Karpas-422 (cell line): Measurements from ENCODE around the genes BCL6 and LPP.

DNA sequence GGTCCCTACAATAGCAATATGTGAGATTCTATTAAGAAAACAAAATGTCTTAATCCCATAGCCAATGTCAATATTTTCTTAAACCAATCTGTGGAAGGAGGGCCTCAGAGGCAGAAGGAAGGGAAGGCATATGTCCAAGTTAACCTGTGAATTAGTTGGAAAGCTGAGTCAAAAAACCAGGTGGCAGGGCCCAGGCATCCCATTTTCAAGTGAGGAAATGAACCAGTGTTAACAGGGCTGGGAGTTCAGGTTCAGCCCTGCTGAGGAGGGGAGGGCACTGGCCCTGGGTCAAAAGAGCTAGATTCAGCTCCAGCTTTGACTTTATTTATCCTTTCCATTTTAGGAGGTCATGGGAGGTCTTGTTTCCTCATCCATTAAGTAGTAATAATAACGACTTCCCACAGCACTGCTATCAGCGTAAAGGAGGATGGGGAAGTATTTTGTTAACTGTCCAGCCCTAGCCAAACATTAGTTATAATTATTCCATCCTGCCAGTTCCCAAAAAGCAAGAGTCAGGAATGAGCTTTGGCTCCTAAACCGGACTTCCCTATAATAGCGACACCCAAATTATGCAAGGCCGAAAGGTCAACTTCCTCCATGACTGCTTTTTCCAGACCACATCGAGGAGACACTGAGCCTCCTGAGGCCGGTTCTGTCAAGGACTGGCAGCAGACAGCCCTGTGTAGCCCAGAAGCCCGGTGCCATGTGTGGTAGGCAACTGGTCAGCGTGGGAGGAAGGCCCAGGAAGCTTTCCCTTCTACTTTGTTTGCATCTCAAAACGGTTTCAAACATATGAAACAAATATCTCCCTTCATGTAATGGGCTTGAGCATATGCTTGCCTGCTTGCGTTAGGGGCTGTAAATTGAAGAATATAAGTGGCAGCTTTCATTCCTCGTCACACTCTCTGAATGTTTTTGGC is 3.1 kb downstream of the MASP1 start:
- PRO-cap = no peak
- RAMPAGE, long total RNA = no peak

DNA sequence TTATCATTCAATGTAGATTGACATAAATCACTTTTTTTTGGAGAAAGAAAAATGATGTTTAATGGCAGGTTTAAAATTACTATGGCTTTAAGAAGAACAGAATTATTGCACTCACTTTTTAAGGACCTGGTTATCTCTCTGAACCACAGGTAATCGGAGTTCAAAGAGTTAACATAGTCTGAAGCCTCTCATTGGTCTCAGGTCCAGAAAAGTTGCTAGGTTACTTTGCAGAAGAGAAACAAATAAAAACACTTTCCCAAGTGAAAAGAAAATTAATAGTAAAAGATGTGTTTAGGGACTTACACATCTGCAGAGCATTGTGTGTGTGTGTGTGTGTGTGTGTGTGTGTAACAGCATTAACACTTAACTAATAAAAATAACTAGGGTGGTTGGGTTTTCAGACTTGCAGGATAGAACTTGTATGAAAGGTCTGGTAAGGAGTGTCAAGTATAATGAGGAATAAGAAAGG is 1.1 kb downstream of the MASP1 start:
- PRO-cap = no peak
- RAMPAGE, long total RNA = no peak

DNA sequence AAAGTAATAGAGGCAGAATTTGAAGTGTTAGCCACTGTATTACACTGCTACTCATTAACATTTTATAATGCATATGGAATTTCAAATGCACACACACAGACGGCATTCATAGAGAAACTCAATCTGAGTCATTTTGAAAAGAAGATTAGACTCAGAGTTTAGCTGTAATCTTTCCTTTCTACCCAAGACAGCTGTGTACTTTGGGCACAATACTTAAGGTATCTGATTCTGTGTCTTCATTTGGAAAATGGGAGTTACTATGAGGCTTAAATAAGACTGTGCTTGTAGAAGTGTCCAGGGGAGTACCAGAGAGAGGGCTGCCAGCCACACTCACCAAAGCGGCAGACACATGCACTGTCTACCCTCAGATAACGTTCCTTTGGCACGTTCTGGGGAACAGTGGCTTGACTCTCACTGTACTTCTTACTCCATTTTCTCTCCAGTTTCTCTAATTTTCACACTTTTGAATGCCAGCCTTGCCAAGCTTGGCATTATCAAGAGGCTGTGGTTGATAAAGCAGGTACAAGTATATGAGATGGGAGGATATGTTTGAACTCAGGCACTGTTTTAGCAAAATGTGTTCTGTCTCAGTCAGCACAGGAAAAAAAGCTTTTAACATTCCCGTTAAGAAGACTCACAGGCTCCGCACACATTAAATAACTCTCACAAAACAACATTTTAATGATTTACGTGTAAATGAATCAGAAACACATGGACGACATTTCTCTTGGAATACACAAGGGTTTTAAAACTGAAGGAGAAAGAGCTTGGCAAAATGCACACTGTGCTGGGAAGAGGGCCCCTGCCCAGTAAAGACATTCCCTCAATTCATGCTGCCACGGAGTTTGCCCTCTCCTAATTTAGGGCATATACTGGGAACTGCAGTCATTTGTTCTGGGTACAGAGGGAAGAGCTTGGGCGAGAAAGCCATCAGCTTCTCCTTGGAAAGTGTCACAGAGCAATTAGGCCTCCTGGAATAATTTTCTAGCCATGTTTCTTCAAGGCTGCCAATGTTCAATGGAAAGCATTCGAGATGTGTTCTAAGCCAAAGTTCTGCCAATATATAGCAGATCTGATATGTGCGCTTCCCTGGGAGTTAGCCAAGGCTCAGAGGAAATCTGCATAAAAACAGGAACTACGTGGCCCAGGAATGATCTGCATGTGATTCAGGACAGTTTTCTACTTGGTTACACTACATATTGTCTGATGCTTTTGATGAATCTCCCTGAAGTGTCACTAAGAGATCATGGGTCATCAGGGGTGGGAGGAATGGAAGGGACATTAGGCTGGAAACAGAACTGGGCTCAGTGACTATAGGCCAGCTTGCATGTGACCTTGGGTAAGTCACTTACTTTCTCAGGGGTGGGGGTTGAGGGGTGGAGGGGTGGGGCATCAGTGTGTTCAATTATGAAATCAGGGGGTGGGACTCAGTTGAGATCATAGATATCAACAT is 2.0 kb upstream of the MASP1 start:
- PRO-cap = no peak
- RAMPAGE, long total RNA = no peak

DNA sequence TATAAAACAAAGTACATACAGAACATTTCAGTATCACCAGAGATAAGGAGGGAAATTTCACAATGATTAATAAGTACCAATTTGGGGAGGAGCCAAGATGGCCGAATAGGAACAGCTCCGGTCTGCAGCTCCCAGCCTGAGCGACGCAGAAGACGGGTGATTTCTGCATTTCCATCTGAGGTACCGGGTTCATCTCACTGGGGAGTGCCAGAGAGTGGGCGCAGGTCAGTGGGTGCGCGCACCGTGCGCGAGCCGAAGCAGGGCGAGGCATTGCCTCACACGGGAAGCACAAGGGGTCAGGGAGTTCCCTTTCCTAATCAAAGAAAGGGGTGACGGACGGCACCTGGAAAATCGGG is 43.8 kb downstream of the RTP4 start:
- PRO-cap = no peak
- RAMPAGE, long total RNA = no peak

- PRO-cap = bidirectional peak, plus-strand start at chr3:187745818, minus-strand start at chr3:187745468
- RAMPAGE, long total RNA = start-site peak on the minus strand at chr3:187745427-187745449, 178 and 132 reads in 2 replicates; start-site peak on the minus strand at chr3:187745610-187745768, 22 and 21 reads in 2 replicates; start-site peak on the plus strand at chr3:187745811-187745893, 6 and 5 reads in 2 replicates
Observed at GRCh38 chr3:187745218-187746199, at the start of gene BCL6. BCL6 (minus strand) TSS chr3:187745468.

DNA sequence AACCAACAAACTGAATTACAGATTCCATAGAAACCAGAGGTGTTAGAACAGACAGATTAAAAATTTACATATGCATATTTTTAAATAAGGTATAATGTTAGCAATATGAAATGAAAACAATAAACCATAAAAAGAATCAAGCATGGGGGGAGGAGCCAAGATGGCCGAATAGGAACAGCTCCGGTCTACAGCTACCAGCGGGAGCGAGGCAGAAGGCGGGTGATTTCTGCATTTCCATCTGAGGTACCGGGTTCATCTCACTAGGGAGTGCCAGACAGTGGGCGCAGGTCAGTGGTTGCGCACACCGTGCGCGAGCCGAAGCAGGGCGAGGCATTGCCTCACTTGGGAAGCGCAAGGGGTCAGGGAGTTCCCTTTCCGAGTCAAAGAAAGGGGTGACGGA is 117.1 kb upstream of the BCL6 start:
- PRO-cap = no peak
- RAMPAGE, long total RNA = no peak

DNA sequence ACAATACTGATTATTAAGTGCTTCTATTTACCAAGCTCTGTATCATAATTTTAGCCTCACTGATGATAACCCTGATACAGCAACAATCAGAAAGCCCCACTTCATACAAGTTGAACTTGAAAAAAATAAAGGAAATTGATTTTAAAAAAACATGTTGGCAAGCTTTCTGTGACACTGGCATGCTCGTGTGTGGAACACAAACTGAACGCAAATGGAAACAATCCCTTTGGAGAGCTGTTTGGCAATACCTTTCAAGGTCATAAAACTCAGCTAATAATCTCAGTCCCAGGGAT is 166.7 kb upstream of the BCL6 start:
- PRO-cap = no peak
- RAMPAGE, long total RNA = no peak

DNA sequence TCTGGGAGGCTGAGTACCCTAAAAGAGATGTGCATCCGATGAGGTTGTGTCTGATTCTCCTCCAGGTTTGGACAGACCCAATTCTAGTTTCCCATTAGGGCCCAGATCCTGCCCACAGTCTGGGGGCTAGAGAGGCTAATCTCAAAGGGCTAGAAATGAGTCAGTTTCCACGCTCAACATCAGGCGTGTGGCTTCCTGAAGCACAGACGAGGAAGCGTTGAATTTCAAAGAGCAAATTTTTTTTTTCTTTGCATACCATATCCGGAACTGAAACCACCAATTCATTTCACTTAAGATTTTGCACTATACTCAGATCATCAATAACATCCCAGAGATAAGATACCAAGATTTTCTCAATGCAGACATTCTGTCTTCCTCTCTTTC is 173.8 kb upstream of the BCL6 start:
- PRO-cap = bidirectional peak, plus-strand start at position 312 of the sequence, minus-strand start at position 59 of the sequence
- RAMPAGE, long total RNA = no peak

DNA sequence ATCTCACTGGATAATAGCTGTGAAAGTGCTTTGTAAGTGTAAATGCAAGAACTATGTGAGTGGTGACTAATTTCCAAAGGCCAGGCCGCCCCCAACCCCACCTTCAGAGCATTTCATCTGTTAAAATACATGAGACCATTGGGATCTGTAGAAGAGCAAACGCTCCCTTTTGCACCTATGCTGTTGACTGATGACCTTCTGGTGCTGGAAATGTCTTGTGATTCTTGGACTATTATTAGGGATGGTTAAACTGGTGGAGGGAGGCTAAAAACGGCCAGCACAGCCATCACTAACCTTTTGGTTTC is 196.7 kb upstream of the LPP start:
- PRO-cap = no peak
- RAMPAGE, long total RNA = no peak

DNA sequence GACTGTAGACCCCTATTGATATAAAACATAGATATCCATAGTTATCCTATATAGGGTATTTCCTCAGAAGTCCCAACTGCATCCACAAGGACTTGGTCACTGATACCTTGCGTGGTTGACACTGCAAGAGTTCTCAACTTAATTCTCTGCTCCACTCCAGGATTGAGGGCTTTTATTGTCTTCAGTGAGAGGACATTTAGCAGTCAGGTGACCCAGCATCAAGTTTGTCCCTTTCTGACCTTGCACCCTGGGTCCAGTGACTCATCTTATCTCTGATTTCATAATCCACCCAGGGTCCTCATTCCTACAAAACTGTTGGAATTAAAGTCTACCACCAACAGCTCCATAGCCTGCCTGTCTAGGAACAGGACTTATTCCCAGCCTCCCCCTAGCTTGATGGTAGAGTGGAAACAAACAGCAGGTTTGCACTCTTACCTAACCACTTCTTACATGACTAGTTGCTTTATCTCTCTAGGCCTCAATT is 151.3 kb upstream of the LPP start:
- PRO-cap = no peak
- RAMPAGE, long total RNA = no peak

- PRO-cap = no peak
- RAMPAGE, long total RNA = no peak
Observed at GRCh38 chr3:188006695-188007374, 147.1 kb upstream of the LPP start.

DNA sequence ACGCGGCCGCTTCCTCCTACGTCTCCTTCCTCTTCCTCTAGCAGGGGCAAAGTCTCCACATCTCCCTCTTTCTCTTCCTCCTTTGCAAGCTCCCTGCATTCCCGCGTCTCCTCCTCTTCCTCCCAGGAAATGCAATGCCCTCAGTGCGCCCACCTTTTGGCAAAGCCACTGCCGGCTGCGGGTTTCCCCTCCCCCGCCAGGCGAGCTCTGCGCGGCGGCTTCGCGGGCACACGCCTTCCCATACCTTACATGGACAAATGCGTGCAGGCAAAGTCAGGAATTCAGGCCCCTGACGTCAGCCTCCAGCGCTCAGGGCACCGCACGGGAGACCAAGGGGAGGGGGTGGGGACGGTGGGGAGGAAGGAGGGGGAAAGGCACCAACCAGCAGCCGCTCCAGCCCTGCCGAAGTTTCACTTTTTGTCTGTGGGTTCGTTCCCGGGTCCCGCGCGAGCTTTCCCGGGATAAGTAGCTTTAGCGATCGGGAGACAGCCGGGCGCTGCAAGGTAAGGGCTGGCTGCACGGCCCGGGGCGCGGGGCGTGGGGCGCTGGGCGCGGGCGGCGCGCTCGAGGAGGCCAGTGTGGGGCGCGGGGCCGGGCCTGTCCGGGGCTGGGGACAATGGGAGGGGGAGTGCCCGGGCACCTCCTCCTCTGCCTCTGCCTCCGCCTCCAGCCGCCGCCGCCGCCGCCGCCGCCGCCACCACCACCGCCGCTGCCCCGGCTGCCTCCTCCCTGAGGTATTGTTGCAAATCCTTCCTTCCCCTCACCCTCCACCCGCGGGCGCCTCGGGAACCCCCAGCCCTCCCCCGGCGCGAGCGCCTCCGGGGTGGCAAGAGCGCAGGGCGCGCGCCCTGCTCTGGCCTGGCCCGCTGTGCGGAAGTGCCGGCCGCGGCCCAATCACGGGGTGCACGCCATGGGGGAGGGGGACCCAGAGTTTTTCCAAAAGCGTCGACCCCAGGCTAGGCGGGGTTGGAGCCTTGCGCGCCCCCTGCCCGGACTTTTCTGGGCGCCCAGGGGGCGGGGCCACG is at the start of gene LPP:
TSS of gene LPP (plus strand) at position 639 of the 1,025 bp plus-strand sequence.
- PRO-cap = unidirectional peak, minus-strand start at position 878 of the sequence
- RAMPAGE, long total RNA = start-site peak on the plus strand centred at position 671 of the sequence, 72 bp wide, 76 and 24 reads in 2 replicates

DNA sequence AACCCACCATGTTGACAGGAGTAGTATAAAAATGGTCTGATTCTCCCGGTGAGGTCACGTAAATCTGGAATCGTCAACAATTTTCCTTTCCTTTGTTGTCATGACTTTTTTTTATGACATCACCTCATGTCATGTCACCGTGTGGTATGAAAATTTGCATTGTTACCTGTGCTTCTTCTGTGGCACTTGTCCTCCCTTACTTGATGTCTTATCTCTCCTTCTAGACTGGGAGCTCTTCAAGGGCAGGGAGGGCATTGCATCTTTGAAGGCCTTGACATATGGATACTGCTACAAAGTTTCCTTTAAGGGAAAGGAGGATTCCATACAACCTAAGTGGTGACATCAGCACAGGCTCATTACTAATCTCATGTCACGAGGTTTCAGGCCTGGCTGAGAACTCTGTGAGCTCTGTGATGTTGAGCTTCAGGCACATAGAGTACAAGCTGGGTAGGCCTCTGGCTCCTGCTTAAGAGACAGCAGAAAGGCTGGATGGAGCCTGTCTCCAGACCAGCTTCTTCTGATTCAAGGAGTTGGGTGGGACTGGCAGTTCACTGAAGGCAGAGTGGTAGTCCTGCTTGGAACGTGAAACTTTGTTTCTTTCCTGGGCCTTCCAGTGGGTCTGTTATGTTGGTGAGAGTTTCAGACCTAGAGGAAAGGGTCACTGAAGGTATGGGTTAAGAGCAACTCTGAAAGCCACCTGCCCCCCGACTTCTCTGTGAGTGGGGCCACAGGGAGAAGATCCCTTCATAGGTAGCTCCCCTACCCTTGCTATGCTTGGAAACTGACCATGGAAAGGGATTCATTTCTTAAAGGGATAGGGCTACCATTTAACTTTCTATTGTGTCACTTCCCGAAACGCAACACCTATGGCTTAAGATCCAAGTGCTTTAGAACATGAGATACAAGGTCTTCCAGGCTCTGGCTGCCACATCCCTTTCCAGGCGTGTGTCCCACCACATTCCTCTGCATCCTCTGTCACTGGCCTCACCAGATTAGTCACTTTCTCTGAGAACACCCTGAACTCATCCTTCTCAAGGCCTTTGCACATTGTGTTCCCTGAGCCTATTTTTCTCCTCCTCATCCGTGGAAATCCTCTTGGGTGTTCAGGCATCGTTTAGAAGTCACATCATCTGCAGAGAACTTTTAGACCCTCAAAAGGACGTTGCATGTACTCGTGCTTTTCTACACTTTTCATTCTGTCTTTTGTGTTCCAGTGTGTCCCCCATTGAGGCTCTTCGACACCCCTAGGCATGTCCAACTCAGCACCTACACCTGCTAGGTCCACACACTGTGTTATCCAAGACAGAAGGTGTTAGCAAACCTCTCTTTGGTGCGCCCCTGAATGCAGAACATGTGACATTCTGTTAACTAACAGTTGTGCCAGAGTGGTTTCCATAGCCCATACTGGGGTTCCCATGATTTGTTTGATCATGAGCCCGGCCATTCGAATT is 66.7 kb downstream of the LPP start:
- PRO-cap = no peak
- RAMPAGE, long total RNA = no peak

DNA sequence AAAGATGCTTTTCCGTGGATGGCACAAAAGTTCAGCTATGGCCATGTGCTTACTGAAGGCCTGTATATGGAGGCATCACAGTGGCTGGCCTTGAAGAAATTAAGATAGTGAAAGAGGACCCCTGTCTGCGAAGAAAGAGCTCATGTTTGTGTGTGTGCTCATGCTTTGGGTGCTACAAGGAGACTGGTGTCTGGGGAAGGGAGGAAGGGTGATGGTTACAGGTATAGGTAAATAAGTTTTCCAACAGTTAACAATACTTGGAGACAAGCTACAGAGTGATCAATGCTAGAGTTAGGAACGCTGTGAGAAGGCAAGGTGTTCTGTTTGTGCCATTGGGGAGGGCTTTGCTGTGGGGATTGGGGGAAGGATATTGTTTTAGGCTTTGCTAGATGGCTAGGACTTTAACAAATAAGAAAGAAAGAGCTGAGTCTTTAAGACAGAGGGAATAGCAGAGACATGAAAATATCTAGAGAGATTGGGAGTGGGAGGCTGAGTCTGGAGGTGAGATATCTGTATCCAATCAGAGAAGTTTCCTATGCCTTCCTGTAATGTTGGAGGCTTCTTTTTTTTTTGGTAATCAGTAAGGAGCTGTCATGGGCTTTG is 111.4 kb downstream of the LPP start:
- PRO-cap = no peak
- RAMPAGE, long total RNA = no peak

GRCh38 chr3:188473368-188473801 is 319.4 kb downstream of the LPP start:
- PRO-cap = no peak
- RAMPAGE, long total RNA = no peak

DNA sequence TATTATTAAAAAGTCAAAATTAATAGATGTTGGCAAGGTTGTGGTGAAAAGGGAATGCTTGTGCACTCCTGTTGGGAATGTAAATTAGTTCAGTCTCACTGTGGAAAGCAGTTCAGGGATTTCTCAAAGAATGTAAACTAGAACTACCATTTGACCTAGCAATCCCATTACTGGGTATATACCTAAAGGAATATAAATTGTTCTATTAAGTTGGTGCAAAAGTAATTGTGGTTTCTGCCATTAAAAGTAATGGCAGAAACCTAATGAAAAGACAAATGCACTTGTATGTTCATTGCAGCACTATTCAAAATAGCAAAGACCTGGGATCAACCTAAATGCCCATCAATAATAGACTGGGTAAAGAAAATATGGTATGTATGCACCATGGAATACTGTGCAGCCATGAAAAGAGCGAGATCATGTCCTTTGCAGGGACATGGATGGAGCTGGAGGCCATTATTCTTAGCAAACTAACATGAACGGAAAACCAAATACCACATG is 476.5 kb downstream of the LPP start:
- PRO-cap = no peak
- RAMPAGE, long total RNA = no peak

- PRO-cap = no peak
- RAMPAGE, long total RNA = no peak
Observed at GRCh38 chr3:188734359-188734932, 437.3 kb upstream of the TPRG1 start.

DNA sequence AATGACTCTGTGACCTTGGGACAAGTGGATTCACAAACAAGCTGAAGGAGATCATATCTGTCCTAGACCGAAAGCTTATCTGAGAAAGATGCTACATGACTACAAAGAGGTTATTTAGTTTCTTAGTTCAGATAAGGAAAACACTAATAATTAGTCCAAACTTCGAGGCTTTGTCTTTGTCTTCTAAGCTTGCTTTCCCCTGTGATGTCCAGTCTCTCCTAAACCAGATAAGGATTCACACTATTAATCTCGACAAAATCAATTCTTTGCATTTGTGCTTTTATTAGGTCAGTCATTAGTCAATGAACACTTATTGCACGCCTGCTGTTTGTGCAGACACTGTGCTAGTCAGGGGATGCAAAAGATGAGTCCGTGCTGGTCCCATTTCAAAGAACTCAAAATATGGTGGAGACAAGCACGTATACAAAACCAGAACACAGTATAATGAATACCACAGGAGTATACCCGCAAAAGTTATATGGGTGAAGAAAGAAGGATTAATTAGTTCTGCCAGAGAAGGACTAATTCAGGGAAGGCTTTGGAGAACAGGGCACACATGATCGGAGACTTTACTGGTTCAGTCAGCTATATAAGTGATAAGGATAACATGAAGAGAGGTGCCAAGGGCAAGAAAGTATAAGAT is 325.9 kb upstream of the TPRG1 start:
- PRO-cap = no peak
- RAMPAGE, long total RNA = no peak

- PRO-cap = no peak
- RAMPAGE, long total RNA = no peak
Observed at GRCh38 chr3:188877706-188878137, 294.0 kb upstream of the TPRG1 start.

DNA sequence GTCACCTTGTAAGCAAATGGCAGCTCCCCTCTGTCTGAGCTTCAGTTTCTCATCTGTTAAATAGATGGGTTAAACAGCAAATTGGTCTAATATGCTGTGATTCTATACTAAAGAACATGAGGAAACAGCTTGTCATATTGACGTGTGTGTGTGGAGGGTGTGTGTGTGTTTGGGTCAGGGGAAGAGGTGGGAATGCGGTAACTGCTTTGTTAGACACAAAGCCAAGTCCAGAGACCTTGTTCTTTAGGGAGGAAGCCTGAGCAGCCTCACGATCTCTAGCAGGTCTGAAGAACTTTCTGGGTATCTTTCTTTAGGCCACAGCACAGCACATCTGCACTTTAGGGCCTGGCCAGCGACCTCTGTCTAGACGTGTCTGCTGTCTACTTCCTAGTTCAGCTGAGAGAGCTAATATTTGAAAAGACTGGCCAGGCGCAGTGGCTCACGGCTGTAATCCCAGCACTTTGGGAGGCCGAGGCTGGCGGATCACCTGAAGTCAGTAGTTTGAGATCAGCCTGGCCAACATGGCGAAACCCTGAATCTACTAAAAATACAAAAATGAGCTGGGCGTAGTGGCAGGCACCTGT is 220.0 kb upstream of the TPRG1 start:
- PRO-cap = no peak
- RAMPAGE, long total RNA = no peak